ENCODE measurements around a stretch of chr20.

DNA sequence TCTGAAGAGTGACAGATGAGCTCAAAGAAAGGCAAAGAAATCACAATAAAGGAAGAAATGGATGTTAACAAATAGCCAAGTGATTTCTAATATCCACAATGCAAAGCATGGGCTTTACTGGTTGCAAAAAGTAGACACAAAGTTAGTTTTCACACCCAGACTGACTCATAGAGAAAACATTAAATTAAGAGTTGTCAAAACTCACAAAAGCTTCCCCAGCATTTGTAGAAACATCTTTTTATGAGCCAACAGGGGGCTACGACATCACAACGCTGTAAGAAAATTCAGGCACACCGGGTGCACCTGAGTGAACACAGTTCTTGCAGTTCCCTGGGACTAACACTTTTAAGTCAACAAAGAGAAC lies 1.4 kb downstream of the NCOA5 start:
- PRO-cap, 2 experiments, result no peak in any of the 2 experiments

GRCh38 chr20:46348366-46348820 lies 15.8 kb downstream of the SLC35C2 start:
- PRO-cap, 2 experiments, result no peak in any of the 2 experiments

- PRO-cap, 2 experiments, result no peak in any of the 2 experiments
Measured at GRCh38 chr20:46350415-46351044, 13.7 kb downstream of the SLC35C2 start.

DNA sequence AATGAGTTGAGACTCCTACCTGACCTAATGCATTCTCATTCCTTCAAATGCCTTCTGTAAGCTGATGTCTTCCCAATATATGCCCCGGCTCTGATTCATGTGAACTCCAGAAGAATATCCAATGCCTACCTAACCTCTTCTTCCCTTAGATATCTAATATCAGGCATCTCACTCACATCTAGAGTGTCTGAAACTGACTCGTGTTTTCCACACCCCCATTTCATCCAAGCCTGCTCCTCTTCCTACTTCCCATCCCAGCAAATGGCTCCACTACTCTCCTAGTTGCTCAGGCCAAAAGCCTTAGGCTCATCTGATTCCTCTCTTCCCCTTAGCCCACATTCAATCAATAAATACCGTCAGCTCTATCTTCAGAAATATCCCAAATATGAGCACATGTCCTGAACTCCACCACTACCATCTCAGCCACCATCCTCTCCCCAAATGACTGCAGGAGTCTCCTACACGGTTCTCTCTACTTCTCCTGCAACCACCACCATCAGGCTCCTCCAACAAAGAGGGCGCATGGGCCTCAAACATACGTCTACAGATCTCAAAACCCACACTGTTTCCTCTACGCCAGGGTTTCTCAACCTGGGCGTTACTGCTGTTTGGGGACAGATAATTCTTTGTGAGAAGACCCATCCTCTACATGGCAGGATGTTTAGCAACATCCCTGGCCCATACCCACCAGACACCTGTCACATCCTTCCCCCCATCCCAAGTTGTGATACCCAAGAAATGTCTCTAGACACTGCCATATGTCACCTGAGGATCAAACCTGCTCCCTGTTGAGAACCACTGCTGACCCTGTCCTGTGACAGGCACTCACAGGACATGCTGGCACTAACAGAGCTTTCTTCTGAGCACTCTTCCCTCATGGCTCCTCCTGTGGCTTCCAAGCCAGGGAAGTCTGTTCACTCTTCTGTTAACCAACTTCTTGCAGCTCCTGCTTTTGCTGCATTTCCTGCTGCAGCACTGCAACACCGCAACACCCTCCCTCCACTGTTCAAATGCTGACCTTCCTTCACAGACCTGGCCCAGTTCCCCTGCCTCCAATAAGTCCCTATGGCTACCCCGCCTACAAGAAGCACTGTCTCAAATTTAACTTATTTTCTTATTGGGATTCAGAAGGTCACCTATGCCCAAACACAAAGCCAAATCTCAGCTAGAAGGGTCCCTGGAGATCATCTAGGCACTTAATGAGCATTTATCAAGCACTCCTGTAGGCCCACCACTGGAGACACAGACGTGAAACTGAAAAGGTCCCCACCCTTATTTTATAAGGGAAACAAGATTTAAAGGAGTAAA lies 2.8 kb downstream of the SLC35C2 start:
- PRO-cap, 2 experiments, result no peak in any of the 2 experiments

GRCh38 chr20:46365032-46365590 lies 886 bp upstream of the SLC35C2 start:
- PRO-cap, 2 experiments, result no peak in any of the 2 experiments

DNA sequence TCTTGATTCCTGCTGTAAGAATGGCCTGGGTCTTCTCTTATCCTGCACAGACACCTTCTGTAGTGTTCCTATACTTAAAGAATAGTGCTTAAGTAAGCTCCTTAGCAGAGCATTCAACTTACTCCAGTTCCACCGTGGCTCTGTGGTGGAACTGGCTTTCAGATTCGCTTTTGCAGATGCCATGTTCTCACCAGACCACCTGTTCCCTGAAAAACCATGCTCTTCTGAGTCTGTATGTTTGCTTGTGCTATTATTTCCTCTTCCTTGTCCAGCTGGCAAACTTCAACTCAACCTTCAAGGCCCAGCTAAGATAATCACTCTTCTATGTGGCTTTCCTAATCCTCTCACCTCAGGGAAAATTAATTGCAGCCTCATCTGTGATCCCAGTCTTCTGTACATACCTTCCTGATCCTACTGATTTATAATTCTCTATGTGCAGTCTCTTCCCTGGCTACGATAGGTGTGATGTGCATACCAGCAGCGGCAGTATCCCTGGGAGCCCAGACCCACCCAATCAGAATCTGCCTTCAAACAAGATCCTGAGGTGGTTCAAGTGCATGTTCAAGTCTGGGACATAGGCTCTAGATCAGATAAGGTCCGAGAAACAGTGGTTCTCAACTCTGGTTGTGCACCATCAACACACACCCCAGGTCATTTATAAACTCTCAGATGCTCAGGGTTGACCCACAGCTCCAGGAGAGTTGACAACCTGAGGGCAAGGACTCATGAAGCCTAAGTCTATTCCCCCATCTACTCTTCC lies 4.7 kb downstream of the ELMO2 start:
- PRO-cap, 2 experiments, result no peak in any of the 2 experiments

DNA sequence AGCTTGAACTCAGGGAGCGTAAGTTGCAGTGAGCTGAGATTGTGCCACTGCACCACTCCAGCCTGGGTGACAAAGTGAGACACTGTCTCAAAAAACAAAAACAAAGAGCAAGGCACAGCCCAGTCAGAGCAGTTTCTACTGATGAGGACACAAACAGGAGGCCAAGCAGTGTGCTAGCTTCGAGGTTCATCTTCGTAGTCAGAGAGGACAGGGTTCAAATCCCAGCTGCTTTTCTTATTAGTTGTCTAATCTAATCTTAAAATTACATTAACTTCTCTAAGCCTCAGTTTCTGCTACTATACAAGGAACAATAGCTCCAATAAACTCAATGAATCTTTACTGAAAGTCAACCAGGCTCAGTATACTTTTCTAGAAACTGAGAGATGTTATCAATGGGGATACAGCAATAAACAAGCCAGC lies 1.5 kb downstream of the TP53RK start:
- PRO-cap, 2 experiments, result no peak in any of the 2 experiments

DNA sequence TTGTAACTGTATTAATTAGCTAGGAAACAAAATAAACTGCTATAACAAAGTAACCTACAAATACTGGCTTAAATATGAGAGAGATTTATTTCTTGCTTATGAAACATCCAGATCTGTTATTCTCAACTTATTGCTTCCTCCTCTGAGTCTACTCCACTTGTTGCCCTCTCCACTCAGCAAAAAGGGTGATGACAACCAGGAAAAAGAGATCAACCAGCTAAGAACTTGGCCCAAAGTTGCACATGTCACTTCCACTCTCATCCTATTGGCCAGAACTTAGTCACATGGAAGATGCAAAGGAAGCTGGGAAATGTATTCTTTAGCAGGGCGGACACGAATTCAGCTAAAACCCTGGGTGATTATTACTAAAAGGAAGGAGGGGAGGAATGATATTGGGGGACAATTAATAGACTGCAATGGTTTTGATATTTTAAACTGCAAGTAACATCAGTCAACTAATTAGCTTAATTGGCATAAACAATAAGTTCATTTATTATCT lies 5.3 kb upstream of the TP53RK start:
- PRO-cap, 2 experiments, result peak in 2 of 2 experiments; most common minus-strand start position 175 of the sequence (in 1)

GRCh38 chr20:46715055-46715809 lies 5.8 kb downstream of the SLC2A10 start:
- PRO-cap, 2 experiments, result no peak in any of the 2 experiments

DNA sequence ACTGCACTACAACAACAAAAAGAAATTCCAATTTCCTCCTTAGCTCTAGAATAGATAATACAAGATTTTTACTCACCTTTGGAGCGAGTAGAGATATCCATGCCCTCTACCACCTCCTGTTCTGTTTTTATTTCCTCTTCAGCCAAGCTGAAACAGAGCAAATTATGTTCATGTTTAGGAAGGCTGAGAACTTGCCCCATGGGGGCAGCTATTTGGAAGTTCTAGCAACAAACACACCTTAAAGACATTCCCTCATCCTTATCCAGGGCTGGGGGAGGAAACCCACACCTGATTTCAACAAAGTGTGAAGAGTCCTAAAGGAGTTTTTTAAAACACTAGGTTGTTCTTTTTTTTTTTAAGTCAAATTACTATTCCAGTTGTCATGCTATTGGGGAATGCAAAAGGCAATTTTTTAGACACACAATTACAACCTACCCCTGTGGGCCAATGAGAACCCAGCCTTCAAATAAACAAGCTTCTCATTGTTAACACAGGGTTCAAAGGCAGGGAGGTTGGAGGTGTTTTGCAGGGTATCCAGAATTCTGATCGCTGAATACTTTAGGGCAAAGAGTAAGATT lies 8.6 kb downstream of the ZMYND8 start:
- PRO-cap, 2 experiments, result no peak in any of the 2 experiments

- PRO-cap, 2 experiments, result no peak in any of the 2 experiments
Measured at GRCh38 chr20:47350043-47351075, 6.1 kb downstream of the ZMYND8 start.

- PRO-cap, 2 experiments, result no peak in any of the 2 experiments
Measured at GRCh38 chr20:47359481-47360013, 3.0 kb upstream of the ZMYND8 start.

GRCh38 chr20:47463724-47463923 lies 38.1 kb upstream of the NCOA3 start:
- PRO-cap, 2 experiments, result no peak in any of the 2 experiments

DNA sequence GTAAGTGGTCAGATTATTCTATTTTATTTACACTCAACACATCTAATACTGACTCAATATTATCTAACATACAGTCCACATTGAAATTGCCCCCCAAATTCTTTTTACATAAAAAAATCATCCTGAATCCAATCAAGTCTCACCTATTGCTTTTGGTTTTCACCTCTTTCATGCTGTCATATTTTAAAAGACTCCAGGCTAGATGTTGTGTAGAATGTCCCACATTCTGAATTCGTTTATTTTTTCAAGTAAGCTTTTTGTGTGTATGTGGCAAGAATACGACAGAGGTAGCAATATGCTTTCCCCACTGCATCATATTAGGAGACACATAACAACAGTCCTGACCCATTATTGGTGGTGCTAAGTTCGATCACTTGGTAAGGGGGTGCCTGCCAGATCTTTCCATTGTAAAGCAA lies 712 bp upstream of the NCOA3 start:
- PRO-cap, 2 experiments, result no peak in any of the 2 experiments

DNA sequence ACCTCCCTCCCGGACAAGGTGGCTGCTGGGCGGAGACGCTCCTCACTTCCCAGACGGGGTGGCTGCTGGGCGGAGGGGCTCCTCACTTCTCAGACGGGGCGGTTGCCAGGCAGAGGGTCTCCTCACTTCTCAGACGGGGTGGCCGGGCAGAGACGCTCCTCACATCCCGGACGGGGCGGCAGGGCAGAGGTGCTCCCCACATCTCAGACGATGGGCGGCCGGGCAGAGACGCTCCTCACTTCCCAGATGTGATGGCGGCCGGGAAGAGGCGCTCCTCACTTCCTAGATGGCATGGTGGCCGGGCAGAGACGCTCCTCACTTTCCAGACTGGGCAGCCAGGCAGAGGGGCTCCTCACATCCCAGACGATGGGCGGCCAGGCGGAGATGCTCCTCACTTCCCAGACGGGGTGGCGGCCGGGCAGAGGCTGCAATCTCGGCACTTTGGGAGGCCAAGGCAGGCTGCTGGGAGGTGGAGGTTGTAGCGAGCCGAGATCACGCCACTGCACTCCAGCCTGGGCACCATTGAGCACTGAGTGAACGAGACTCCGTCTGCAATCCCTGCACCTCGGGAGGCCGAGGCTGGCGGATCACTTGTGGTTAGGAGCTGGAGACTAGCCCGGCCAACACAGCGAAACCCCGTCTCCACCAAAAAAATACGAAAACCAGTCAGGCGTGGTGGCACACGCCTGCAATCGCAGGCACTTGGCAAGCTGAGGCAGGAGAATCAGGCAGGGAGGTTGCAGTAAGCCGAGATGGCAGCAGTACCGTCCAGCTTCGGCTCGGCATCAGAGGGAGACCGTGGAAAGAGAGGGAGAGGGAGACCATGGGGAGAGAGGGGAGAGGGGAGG lies 24.5 kb downstream of the NCOA3 start:
- PRO-cap, 2 experiments, result no peak in any of the 2 experiments

GRCh38 chr20:47708757-47709484 lies 76.4 kb downstream of the SULF2 start:
- PRO-cap, 2 experiments, result no peak in any of the 2 experiments

DNA sequence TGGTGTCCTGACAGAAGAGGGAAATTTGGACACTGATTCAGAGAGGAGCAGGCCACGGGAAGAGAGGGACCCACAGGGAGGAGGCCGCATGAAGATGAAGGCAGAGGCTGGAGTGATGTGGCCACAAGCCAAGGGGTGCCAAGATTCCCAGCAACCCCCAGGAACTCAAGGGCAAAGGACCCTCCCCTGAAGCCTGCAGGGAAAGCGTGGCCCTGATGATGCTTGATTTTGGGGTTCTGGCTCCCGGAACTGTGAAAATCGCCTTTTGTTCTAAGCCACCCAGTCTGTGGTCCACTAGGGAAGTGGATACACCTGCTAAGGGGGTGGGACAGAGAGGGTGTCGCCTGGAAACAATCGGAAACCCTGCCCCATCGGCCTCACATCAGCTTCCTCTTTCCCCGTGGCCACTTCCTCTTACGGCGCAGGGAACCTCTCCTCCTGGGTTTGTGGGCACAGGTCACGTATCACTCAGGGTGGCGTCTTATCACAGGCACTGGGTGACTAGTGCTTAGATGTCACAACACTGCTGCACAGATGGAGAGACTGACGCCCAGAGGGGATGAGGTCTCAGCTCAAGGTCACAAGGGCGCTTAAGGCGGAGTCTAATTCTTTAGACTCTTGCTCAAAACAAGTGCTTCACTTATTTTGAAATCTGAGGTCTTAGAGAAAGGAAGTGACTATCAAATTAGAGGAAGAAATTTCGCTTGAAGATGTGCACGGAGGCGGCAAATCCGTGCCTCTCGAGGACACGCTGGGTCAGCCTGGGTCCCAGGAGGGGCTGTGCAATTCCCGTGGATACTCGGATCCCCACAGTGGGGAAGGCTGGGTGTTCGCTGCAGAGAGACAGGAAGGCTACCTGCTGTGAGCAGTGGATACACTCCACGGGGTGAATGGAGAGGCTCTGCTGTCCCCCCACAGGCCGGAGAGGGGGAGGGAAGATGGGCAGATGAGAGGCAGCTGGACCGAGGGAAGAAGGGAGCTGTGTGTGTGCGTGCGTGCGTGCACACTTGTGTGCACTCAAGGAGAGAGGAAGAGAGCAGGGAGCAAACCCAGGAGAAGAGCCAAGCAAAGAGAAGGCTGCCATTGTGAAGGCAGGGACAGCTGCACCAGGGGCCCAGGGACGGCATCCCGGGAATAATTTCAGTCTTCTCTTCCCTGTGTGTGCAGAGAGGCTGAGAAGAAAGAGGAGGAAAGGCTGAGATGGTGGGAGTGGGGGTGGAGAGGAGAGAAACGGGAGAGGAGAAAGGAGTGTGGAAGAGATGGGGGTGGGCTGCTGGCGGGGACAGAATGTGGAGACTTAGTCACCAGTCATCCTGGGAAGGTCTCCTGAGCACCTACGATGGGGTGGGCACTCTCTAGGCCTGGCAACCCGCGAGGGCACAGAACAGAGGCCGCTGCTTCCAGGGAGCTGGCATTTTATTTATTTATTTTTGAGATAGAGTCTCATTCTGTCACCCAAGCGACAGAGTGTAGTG lies 57.5 kb downstream of the SULF2 start:
- PRO-cap, 2 experiments, result no peak in any of the 2 experiments

- PRO-cap, 2 experiments, result no peak in any of the 2 experiments
Measured at GRCh38 chr20:48463886-48464442, 363.8 kb downstream of the PREX1 start.

- PRO-cap, 2 experiments, result no peak in any of the 2 experiments
Measured at GRCh38 chr20:48516166-48516547, 311.6 kb downstream of the PREX1 start.

- PRO-cap, 2 experiments, result no peak in any of the 2 experiments
Measured at GRCh38 chr20:48630629-48631183, 197.1 kb downstream of the PREX1 start.